Pericardium (tissue), 1 donor: ENCODE data around the gene CRLF1.

DNA sequence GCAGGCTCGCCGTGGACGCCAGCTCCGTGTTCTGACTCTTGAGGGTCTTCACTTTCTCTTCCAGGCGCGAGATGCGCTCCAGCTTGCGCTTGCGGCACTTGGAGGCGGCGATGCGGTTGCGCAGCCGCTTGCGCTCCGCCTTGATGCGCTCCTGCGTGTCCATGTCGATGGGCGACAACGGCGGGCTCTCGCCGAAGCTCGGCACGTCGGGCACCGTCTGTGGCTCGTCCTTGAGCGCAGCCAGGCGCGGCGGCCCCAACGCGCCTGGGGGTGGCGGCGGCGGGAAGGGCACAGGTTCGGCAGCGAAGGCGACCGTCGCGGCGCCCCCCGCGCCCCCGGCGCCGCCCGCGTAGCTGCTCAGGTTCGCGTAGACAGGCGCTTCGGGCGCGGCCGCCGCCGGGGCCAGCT lies 882 bp downstream of the JUND start:
- RRBS: 1% methylated on average over 14 of the region's 61 CpGs

DNA sequence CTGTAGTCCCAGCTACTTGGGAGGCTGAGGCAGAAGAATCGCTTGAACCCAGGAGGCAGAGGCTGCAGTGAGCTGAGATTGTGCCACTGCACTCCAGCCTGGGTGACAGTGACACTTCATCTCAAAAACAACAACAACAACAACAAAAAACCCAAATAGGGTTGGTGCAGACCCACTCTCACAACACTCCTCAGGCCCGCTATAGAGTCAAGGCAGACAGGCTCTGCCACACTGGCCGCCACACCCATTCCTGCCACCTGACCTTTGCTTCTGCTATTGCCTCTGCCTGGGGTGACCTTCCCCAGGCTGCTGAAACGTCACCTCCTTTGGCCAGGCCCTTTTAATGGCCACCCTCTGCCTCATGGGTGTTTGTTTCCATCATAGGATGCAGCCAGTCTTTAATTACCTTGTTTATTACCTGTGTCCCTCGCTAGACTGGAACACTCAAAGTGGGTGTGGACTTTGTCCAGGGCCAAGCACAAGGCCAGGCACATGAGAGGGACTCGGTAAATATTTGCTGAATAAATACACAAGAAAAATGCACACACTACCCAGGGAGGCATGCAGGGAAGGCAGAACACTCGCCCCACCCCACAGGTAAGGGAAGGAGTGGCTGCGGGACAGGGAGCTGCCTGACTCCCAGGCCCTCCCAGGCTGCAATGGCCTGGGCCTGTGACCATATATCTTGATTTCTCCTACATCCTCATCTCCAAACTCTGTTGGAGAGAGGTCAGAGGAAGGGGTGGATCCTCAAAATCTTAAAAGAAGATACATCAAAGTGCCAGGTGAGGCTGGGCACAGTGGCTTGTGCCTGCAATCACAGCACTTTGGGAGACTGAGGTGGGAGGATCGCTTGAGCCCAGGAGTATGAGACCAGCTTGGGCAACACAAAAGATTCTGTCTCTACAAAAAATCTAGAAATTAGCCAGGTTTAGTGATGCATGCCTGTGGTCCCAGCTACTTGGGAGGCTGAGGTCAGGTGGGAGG lies 3.1 kb downstream of the LSM4 start:
- RRBS: no CpG with 5 or more reads among the region's 9 CpGs

DNA sequence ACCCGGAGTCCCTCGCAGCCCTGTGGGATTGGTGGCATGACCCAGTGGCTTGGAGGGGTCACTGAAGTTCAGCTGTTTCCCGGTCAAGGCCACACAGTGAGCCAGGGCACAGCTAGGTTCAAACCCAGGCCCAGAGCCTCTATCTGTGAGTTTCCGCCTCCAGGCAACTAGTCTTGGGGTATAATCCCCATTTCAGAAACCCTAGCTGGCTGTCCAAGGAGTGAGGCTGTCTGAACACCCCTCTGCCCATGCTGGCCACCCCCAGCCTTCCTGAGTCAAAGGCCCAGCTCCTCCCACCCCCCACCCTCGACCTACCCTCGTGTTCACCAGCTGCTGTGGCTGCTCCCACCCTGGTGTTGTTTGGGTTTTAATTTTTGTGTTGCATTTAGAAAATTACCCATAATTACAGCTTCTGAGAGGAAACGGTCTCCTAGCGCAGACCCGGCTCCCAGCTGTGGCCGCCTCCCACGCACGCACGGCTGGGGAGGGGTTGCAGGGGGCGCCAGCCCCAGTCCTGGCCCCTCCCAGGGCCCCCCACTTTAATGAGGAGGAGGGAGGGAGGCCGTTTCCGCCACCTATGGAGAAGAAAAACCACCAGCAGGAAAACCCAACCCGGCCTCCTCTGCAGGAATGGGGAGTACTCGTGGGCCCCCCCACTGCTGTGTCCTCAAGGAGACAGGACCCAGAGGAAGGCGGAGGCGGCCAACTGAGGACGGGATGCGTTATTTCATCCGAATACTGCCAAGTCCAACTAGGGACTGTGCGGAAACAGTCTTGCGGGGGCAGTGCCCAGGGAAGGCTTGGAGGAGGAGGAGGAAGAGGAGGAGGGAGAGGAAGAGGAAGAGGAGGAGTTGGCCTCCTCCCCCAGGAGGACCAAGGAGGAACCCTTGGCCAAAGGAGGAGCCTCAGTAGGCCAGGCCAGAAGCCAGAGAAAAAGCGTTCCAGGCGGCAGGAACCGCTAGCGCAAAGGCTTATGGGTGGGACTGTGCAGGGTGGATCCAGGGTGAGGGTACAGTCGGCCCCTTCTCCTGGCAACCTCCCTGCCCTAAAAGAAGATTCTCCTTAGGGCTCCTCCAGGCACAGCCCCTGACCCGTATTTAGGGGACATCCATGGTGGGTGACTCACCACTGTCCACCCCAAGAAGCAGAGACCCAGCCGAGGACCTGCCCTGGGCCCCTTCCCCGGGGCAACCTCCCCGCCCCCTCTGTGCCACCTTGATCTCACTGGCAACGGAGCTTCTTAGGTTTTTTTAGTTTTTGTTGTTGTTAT lies 4.0 kb upstream of the SSBP4 start:
- RRBS: 8% methylated on average over 3 of the region's 35 CpGs

DNA sequence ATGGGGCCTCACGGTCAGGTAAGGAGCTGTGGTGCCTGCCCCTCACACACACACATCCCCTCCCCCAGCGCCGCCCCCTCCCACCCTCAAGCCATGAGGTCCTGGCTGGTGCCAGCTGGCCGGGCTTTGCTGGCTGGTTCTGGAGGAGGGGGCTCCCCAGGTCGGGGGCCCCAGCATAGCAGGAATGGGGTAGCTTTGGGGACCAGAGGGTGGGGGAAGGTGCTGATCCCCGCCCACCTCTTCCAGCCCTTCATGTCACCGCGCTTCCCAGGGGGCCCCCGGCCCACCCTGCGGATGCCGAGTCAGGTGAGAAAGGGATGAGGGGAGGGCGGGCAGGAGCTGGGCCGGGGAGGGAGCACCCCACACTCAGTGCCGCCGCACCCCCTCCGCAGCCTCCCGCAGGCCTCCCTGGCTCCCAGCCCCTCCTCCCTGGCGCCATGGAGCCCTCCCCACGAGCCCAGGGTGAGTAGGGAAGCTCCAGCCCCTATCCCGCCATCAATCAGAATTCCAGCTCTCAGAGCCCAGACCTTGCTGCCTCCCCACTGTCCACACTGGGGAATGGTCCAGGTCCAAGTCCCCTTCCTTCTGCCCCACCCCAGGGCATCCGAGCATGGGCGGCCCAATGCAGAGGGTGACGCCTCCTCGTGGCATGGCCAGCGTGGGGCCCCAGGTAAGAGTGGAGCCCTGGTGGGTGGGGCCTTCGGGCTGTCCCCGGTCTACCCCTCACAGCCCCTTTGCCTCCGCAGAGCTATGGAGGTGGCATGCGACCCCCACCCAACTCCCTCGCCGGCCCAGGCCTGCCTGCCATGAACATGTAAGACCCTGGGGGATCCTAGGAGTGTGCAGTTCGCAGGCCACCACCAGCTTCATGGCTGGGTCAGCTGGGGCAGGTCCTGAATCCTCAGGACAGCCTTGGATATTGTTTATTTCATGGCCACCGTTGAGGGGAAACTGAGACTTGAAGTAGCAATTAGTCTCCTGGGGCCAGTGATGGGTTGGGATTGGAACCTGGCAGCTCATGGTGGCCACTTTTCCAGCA lies 6.2 kb downstream of the ISYNA1 start:
- RRBS: 62% methylated on average over 5 of the region's 33 CpGs

- RRBS: no CpG with 5 or more reads among the region's 7 CpGs
Observed at GRCh38 chr19:18458456-18458924, 20.6 kb upstream of the ISYNA1 start.

- RRBS: no CpG with 5 or more reads among the region's 10 CpGs
Observed at GRCh38 chr19:18493295-18493888, 28.5 kb downstream of the ELL start.

DNA sequence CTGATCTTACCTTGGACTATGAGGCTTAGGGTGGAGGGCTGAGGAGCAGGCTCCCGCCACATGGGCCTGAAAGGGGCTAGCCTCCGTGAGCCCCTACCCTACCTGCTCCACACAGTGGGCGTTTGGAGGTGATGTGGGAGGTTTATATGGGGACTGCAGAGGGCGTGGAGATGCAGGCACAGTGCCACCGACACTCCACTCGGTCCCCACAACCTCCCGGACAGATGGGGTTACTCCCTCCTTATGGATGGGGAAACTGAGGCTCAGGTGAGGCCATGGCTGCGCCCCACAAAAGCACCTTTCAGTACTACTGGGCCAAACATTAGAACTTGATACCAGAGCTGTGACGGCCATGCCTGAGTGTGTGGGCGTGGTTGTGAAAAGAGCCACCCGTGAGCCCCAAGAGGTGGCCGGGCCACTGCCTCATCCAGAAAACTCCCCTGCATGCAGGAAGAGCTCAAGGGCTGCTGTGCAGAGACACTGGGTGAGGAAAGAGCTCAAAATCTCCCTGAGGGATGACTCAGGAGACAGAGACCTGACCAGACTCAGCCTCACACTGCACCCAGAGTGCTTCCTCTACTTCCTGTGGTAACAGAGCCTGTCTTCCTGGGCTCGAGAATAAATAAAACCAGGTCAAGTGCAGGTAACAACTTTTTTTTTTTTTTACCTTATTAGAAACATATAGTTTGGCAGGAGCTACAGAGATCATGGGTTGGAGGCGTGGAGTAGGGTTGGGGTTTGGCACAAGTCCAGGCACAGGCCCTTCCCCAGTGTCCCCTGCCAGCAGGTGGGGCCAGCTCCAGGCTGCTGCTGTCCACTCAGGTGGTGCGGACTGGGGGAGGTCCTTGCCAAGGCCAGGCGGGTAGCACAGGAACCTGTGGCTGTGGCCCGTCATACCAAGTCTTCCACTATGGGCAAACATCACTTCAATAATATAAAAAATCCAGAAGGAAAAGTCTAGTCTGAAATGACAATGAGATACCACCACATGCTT lies 25.7 kb downstream of the ELL start:
- RRBS: no CpG with 5 or more reads among the region's 17 CpGs

GRCh38 chr19:18506479-18507533 lies 15.1 kb downstream of the ELL start:
- RRBS: no CpG with 5 or more reads among the region's 17 CpGs

- RRBS: no CpG with 5 or more reads among the region's 9 CpGs
Observed at GRCh38 chr19:18518560-18519061, 3.3 kb downstream of the ELL start.

DNA sequence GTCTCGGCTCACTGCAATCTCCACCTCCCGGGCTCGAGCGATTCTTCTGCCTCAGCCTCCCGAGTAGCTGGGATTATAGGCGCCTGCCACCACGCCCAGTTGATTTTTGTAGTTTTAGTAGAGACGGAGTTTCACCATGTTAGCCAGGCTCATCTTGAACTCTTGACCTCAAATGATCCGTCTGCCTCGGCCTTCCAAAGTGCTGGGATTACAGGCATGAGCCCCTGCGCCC lies 653 bp downstream of the UBA52 start:
- RRBS: no CpG with 5 or more reads among the region's 11 CpGs

DNA sequence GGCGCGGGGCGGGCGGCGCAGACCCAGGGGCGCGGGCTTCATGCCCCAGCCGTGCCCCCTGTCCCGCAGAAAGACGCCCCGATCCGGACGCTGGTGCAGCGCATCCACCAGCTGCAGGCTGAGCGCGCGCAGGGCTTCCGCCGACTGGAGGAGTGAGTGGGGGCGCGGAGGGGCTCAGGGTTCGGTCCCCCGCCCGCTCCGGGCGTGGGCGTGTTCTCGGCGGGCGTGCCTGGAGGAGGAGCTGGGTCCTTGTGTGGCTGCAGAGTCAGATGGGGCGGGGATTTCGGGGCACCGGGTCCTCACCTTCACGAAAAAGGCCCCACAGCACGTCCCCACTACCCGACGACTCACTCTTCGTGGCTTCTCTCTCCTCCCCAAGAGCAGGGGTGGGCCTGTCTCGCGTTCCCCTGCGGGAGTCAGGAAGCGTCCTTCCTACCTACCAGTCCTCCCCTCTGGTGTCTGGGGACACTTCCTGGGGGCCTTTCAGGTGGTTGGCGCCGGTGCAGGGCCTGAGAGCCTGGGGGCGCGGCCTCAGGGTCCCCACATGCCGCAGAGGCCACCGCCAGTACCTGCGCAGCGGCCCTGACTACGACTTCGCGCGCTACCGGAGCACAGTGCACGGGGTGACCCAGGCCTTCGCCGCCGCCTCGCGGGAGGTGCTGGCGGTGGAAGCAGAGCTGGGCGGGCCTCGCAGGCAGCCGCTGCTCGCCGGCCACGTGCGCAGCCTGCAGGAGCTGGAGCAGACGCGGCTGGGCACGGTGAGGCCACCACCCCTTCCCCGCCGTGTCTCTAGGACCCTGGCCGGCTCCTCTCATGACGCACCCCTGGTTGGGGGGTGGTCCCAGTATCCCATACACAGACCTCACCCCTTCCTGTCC lies 567 bp downstream of the REX1BD start:
- RRBS: under 1% methylated on average over 38 of the region's 76 CpGs

GRCh38 chr19:18593170-18594191 lies 4.9 kb downstream of the REX1BD start:
- RRBS: no CpG with 5 or more reads among the region's 28 CpGs

DNA sequence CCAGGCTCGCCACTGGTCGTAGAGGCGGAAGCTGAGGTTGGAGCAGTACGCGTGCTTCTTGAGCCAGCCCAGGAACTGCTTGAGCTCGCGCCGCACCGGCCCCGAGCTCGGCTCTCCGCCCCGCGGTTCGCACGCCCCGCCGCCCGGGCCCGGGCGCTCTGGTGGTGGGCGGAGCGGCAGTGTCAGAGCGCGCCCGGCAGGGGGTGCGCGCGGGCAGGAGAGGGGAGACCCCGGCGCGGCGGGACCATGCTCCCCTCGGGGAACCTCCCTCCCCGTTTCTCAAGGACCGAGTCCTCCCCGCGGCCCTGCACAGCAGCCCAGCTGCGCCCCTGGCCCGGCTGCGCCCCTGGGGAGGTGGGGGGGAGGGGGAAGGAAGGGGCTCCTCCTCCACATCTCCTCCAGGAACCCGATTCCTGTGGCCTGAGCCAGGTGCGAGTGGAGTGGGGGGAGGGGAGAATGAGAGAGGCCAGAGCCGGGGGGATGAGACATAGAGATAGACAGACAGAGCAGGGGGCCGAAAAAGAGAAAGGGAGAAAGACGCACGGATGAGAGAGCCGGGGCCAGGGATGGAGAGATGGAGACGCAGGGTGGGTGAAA lies 5.8 kb downstream of the REX1BD start:
- RRBS: 2% methylated on average over 29 of the region's 49 CpGs

DNA sequence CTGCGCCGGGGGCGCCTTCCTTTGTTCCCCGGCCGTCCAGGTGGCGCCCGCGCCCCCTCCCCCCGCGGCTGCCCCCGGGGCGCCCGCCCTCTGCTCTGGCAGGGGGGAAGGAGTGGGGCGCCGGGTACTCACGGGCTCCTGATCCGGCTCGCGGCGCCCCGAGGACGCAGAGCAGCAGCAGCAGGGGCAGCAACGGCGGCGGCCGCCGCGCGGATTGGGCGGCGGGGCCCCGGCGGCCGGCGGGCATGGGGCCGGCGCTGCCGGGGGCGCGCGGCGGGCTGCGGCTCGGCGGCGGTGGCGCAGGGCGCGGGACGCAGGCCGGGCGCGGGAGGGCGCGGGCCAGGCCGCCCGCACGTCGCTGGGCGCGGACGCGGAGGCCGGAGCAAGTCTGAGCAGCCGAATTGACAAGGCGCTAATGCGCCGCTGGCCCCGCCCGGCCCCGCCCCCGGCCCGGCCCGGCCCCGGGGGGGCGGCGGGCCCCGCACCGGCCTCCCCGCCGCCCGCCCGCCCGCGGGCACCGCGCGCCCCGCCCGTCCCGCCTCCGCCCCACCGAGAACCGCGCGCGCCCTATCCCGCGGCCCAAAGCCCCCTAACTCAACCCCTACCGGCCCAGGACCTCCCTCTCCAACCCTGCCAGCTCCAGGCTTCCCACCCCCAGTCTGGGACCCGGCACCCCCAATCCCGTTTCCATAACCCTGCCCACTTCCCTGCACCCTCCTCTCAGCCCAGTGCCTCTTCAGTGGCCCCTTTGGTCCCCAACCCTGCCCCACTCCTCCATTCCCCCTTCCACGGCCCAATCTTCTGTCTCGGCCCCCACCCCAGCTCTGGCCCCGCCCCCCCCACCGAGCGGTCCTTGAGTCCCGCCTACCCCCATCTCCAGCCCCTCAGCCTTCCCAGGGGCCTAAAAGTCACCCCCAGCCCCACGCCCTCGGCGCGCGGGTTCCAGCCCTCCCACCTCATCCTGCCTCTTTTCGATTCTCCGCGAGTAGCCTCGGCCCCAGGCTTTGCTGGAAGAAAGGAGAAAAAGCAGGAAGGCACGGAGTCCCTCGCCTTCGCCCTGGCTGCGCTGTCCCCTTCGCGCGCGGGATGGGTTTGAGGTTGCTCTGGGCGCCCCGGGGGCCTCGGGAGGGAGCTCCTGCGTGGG lies at the start of gene CRLF1:
TSS of gene CRLF1 (minus strand) at position 390 of the 1,144 bp plus-strand sequence.
- RRBS: 2% methylated on average over 65 of the region's 129 CpGs

- RRBS: no CpG with 5 or more reads among the region's 39 CpGs
Observed at GRCh38 chr19:18650424-18651183, 13.8 kb downstream of the KLHL26 start.

DNA sequence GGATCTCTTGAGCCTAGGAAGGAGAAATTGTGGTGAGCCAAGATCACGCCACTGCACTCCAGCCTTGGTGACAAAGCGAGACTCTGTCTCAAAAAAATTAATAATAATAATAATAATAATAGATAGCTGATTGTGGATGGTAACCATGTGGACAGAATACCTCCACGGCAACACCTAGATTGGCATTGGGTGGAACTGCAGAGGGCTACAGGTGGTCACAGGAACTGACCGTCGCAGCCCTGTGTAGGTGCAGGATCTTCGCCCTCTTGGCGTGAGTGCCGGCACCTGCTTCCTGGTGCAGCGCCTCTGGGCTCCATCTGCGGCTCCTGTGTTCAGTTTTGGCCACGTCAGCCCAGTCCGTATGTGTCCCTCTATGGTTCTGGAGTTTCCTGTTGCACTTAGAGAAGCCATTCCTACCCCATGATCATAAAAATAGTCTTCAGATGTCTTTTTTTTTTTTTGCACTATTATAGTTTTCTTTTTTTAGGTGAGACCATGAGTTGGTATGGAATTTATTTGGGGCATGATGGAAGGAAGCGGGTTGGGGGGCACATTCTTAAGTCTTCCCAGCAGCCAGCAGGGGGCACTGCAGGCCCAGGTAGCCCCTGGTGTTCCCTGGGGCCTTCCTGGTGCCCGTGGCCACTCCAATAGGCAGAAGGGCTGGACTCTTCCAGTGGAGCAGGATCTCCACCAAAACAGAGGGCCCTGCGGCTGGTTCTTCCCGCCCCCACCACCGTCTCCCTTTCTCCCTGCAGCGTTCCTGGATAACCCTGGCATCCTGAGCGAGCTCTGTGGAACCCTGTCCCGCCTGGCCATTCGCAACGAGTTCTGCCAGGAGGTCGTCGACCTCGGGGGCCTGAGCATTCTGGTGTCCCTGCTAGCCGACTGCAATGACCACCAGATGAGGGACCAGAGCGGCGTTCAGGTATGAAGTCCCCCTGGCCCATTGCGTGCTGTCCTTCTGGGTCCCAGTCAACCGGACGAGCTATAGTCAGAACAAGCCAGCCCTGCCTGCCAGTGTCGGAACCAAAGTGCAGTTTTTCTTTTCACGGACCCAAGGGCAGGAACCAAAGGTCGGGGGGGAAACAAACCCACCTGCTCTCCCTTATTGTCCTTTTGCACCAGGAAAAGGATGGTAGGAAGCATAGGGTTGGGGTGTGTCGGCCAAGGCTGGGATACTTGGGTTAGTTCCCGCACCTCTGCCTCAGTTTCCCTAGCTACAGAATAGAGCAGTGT lies 10.0 kb upstream of the SLC25A42 start:
- RRBS: no CpG with 5 or more reads among the region's 36 CpGs

DNA sequence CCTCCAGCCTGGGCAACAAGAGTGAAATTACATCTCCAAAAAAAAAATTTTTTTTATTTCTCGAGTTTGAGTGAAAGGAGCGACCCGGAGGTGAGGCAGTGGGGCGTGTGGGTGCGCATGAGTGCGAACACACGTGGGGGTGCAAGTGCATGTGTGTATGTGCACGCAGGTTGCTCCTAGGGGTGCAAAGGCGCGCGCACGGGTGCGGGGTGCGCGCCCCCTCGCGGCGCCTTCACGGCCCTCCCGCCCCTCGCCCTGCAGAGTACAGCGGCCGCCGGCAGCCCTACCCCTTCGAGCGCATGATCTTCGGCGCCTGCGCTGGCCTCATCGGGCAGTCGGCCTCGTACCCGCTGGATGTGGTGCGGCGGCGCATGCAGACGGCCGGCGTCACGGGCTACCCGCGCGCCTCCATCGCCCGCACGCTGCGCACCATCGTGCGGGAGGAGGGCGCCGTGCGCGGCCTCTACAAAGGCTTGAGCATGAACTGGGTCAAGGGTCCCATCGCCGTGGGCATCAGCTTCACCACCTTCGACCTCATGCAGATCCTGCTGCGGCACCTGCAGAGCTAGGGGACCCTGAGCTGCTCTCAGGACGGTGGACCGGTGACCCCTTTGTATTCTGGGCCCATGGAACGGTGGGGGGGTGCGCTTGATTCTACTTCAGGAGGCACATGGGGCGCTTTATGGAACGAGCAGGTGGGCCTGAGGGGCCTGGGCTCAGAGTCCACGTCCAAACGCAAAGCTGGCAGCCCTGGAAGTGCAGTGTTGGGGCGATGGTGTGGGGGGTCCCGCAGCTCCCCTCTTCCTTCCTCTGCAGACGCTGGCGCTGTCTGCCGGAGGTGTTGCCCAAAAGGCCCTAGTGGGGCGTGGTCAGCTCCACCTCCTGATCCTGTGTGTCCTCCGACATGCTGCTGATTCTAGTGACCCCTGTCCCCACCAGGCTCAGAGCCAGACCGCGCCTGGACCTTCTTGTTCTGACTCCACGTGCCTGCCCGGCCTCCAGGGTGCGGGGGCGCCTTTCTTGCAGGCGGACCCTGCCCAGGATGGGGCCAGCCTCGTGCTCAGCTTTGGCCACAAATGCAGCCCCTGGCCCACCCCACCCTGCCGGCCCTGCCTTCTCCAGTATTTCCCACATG lies 27.6 kb downstream of the TMEM161A start:
- RRBS: 8% methylated on average over 10 of the region's 81 CpGs

DNA sequence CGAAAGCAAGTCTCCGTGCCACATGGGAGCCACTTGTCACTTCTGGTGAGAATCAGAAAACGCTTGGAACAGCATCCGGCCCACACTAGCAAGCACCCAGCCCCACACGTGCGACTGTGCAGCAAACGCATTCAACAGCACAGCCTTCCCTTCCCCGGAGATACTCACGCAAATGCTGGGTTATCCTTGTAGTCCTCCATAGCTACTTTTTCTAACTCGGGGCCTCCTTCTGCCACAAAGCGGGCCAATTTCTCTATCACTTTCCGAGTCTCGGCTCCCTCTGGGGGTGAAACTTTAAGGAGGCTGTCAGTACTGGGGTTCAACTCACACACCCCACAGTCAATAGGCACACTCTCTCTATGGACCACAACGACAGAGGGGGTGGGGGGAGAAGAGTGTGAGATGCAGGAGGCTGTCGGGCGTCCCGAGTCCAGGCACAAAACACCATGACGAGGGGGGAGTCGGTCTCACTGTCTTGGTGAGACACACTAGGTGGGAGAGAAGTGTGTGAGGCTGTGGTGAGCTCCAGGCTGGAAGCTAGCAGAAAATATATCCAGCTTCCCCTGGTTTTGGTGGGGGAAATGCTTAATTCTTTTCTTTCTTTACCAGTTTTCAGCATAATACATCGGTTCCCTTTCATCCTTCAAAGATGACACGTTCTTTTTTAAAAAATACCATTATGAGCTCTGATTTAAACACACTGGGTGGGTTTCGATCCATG lies 16.6 kb downstream of the SUGP1 start:
- RRBS: 80% methylated on average over 4 of the region's 22 CpGs

DNA sequence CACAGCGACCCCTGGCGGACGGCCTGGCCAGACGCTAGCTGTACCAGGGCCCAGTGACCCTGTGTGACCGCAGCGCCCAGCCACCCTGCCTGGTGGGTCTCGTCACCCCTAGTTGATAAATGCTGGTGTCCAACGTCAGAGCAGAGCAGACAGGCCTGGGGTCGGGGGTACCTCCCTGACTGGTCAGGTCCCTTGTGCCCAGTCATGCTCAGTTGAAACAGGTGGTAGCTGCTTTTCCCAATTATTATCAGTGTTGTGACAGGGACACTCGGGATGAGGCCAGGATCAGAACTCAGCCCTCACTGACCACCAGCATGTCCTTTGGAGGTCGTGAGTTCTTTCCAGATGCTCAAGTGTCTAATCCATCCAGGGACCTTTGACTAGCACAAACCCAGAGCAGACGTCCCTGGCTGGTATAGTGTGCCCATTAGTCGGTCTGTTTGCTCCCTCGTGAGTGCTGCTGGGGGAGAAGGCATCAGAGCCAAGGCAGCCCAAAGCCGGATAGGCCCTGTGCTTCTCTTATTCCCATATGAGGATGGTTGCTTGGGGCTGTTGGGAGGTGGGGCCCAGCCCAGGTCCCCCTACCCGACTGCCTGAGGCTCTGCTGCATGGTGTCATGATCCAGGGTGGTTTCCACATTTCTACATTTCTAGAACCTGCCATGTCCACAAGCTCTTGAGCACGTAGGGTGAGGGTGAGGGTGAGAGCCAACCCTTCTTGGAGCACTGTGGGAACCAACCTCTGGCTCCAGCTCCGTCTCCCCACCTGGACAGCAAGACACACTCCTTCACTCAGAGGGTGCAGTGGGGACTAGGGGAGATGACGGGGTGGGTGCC lies 22.5 kb downstream of the MAU2 start:
- RRBS: no CpG with 5 or more reads among the region's 19 CpGs

GRCh38 chr19:19406398-19406658 lies 853 bp downstream of the GATAD2A start:
- RRBS: 2% methylated on average over 10 of the region's 29 CpGs